GM12891 (cell line): ENCODE measurements around the gene LRGUK.

DNA sequence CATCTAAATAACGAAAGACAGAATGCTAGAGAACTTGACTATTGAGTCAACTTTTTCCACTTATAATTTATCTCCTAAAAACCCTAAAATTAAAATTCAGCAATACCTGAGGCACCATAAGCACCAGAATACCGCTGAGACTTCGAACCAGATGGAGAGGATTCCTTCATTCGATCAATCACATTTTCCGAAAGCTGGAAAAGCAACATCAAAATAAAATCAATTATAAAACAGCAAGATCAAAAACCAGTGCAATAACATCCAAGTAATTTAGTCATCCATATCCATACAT, 11.9 kb downstream of the CHCHD3 start:
- RRBS, result no CpG with 5 or more reads among the region's 5 CpGs

GRCh38 chr7:134126755-134127884, at the start of gene LRGUK:
LRGUK (plus strand) TSS chr7:134127340.
- RRBS, result no CpG with 5 or more reads among the region's 48 CpGs

- RRBS, result no CpG with 5 or more reads among the region's 4 CpGs
Measured at GRCh38 chr7:134442107-134442988, 16.6 kb downstream of the AKR1B1 start.

DNA sequence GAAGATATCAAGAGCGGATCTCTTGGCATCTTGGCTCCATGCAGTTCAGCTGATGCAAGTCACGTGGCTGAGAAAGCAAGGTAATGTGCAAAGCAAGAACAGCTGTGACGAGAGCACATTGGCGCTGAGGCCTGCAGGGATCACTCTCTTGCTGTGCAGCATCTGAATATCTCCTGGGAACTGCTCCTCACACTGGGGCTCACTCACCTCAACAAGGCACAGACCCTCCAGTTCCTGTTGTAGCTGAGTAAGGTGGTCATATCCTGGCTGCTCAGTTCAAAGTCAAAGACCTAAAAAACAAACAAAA, 13.9 kb downstream of the AKR1B1 start:
- RRBS, result no CpG with 5 or more reads among the region's 4 CpGs

GRCh38 chr7:134448666-134449133, 10.2 kb downstream of the AKR1B1 start:
- RRBS, result no CpG with 5 or more reads among the region's 4 CpGs

DNA sequence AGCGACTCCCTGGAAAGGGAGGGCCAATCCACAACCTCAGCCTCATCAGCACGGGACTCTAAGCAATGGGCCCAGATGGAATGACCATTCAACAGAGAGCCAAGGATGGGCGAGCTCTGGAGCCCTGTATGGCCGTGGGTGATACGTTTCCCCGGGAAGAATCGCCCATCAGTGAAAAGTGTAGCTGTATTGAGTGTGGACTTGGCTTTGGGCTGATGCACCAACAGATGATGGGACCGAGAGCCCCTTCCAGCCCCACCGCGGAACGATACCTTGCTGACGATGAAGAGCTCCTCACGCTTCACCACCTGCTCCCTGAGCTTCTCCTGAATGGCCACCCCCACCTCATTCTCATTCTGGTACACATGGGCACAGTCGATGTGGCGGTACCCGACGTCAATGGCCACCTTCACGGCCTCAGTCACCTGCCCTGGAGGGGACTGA, 7.6 kb downstream of the AKR1B1 start:
- RRBS, result no CpG with 5 or more reads among the region's 18 CpGs

DNA sequence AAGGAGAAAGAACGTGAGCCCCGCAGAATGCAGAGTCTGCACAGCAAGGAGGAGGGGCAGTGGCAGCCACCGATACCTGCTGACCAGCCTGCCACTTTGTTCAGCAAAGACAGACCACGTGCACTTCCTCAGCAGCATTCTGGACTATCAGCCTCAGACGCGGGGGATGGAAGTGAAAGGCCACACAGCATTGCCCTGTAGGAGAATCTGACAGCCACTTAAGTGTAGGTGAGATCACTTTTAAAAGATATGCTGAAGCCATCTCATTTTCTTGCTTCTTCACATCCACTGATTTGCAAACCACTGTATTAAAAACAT, 7.2 kb downstream of the AKR1B1 start:
- RRBS, result no CpG with 5 or more reads among the region's 6 CpGs

- RRBS, result 90% methylated on average over 2 of the region's 11 CpGs
Measured at GRCh38 chr7:134551960-134552560, 3.1 kb downstream of the AKR1B15 start.

DNA sequence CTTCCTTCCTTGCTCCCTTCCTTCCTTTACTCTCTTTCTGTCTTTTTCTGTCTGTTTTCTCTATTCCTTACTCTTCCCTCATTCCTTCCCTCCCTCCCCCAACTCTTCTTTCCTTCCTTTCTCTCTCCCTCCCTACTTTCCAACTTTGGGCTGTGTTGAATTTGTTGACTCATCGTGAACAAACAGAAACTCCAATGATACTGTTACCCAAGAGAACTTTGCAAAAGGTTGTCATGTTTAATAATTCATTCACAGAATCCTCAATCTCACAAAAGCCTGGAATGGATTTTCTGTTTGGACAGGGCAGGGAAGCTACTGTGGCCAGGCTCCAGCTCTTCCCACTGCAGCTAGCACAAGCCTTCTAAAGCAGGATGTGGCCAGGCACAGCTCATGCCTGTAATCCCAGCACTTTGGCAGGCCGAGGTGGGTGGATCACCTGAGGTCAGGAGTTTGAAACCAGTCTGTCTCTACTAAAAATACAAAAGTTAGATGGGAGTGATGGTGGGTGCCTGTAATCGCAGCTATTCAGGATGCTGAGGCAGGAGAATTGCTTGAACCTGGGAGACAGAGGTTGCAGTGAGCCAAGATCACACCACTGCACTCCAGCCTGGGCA, 14.1 kb downstream of the AKR1B15 start:
- RRBS, result no CpG with 5 or more reads among the region's 3 CpGs

- RRBS, result no CpG with 5 or more reads among the region's 3 CpGs
Measured at GRCh38 chr7:134636031-134636574, 10.6 kb upstream of the BPGM start.

- RRBS, result no CpG with 5 or more reads among the region's 8 CpGs
Measured at GRCh38 chr7:134695340-134695857, 48.7 kb downstream of the BPGM start.

GRCh38 chr7:134784396-134785311, 5.2 kb downstream of the CALD1 start:
- RRBS, result no CpG with 5 or more reads among the region's 8 CpGs

DNA sequence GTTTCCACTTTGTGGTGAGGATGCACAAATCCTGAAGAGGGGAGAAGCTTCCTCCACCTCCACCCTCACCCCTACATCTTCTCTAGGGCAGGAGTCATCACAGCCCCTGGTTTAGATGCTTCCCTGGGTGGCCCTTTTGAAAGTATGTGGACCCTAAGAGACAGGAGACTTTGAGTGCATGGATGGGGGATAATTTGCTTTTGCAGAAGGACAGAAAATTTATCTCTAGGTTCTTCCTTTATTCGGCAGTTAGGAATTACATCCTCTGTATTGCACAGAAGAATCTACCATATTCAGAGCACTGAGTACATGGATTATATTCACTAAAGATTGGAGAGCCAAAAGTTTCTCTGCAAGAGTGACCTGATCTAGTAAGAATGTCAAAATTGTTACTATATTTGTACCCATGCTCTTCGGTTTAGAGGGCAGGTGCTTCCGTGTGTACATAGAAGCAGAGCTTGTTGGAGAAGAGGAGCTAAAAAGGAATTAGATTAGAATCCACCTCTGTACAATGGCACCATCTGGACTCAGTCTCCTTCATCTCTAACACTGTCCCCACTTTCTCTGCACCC, 8.1 kb downstream of the CALD1 start:
- RRBS, result no CpG with 5 or more reads among the region's 3 CpGs

DNA sequence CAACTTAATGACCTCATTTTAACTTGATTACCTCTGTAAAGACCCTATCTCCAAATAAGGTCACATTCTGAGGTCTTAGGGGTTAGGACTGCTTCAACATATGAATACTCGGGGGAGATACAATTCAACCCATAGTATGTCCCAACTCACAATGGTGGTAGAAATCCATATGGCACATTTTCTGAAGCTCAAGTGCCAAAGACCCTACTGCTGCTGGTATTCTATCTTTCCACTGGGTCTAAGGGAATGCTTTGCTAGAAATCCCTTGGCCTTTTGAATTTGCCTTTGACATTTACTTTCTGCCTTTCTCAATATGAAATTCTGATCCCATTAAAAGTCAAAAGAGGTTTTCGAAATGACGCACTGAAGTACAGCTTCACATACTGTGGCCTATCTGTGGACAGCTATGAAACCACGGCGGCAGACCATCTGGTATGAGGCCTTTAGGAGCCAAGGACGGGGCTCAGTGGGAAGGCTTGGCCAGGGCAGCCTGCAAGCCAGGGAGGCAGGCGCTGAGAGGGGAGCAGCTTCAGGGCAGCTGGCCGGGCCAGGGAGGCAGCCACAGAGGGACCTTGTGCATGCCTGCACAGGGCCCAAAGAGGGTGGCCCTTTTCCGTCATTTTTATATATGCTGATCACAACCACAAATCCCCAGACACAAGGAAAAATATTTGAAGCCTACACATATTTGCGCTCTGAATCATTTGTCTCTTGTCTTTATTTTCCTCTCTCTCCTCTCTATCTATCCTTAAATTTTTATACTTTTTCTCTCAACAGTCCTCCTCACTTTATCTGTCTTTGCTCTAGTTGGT, 13.4 kb downstream of the CALD1 start:
- RRBS, result no CpG with 5 or more reads among the region's 10 CpGs

- RRBS, result no CpG with 5 or more reads among the region's 1 CpG
Measured at GRCh38 chr7:134834566-134835157, 55.2 kb downstream of the CALD1 start.

GRCh38 chr7:134864796-134865989, 85.8 kb downstream of the CALD1 start:
- RRBS, result no CpG with 5 or more reads among the region's 12 CpGs

- RRBS, result no CpG with 5 or more reads among the region's 28 CpGs
Measured at GRCh38 chr7:134947094-134947933, 39.0 kb upstream of the AGBL3 start.

DNA sequence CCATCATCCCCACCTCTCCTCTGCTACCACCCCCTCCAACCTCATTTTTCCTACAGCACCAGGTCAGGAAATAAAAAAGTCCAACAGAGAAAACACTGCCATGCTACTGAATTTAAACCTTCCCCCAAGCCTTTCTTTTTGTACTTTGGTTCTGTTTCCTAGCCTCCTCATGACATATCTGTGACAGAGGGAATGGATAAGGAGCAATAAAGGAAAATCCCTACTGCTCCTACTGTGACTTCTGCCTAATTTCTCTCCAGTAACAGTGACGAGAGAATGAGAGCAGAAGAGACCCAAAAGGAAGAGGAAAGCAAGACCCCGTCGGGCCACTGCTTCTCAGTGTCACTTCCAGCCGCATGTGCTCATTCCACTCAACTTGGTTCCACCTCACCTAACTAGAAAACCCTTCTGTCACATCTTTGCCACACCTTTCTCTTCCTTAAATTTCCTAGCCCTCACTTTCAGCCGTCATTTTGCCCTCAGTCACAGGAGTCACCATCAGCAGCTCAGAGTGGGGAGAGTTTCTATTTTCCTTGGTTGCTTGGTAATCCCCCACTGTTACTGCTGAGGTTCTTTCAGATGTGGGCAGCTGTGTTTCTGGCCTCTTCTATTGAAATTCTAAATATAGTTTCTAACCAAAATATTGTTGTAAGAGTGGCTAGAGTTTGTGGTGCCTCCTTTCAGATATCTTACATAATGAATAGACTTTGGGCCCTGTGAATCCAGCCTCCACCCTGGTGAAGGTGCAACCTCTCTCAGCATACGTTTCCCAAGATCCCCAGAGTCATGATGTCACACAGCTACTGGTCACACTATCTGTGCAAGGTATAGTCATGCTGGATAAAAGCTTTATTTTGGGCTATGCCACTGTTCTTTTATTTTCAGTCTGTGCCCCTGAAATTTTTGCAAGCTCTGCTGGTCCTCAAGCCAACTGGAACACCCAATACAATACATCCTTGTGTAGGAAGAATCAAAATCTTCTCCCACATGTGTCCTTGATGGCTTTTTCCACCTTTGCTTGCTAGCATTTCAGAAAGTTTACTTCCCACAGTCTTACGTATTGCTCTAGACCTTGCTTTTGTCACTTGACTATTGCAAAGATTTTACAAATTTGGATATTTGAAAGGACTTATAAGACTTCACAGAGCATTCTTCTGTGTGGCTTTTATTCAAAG, 9.0 kb downstream of the AGBL3 start:
- RRBS, result no CpG with 5 or more reads among the region's 7 CpGs

- RRBS, result no CpG with 5 or more reads among the region's 7 CpGs
Measured at GRCh38 chr7:135165028-135165594, 5.4 kb downstream of the CYREN start.

DNA sequence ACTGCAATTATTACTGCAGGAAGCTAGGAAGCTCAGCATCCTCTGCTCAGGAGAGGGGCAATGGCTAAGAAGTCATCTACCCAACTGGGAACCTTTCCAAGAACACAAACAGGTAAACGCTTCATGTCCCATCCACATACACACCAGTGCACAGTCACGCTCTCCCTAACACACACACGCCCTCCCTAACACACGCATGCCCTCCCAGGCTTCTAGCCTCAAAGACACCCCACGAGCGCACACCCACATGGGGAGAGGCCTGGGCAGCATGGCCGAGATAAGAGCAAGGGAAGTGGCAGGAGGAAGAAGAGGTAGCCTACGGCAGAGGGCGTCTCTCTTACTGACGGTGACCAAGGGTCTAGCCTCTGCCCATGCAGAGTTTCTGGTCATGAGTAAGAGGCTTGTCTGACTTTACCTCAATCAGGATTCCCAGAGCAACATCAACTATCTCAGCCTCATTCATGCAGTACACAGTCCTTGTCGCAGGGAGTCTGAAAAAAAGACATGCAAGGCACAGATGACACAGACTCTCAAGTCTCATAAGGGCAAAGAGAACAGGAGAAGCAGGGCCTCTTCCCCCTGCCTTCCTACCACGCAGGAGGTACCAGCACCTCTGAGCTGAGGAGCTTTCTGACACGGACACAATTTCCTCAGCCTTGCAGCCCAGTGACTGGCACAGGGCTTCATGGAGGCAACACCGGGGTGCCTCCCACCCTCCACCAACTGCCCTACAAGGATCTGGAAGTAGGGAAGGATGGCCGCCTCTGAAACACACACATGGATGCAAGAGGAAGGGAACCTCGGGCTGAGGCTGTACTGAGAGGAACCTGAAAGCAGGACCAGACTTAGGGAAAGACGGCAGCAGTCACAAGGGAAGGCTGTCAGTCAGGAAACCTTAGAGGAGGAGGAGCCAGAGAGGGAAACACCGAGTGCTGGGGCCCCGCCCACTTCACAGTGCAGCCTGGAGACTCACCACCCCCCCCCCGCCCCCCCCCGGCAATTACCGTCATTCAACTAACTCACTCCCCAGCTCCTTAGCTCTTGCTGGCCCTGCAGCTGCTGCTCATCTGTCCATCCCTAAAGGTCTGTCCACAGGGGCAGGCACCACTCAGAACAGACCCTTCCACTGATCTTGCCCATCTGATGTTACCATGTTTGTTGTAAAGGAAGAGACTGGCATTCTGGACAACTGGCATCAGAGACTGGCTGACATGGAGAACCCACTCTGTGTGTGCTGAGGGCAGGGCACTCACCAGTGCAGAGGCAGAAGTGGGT, 2.8 kb downstream of the CYREN start:
- RRBS, result no CpG with 5 or more reads among the region's 22 CpGs